Ovary (tissue), 7 donors: ENCODE results near the gene TACSTD2.

DNA sequence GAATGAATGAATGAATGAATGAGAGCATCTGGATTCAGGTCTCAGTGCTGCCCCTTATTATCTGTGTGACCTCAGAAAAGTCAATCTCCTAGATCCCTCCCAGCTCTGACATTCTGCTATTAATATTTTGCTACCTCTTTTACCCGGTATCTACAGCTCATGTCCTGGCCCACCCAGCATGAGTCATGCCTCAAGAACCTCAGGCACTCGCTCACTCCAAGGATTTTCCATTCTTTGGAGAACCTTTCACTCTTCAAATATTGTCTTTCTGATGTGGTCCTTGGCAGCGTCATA lies 213.8 kb upstream of the USP24 start:
- PRO-cap, 7 experiments = no peak in any of the 7 experiments
- RAMPAGE, long total RNA, 2 experiments = no peak in any of the 2 experiments

DNA sequence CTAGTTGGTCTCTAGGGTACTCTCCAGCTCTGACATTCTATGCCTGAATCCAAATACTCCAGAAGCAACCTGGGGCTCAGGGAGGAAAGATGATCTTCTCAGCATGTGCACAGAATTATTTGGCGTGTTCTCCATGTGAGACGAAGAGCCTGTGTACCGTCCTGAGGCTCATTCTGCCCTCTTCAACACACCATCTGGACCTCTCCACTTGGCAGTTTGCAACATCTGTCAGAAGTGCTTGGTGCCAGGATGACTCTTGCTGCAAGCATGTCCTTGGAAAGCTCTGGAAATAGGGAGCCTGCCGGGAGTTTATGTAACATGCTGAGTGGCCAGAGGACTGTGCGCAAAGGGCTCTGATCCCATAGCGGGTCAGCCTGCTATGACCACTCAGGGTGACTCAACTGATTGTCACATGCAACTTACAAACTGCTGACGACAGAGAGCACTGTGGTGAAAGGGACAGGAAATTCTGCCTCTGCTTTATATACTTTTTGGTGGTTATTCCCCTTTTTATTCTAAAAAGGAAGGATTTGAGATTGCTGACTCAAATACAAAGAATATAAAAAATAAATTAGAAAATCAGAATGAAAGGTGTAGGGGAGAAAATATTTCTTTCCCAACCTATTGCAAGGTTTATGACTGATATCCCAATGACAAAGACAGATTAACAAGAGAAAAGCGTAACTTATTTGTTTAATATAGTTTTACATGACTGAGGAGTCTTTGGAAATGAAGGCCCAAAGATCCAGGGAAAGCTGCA lies 228.4 kb upstream of the USP24 start:
- PRO-cap, 7 experiments = peak in 1 of 7 experiments; most common plus-strand start position 316 of the sequence (in 1); most common minus-strand start position 196 of the sequence (in 1)
- RAMPAGE, long total RNA, 2 experiments = no peak in any of the 2 experiments

- PRO-cap, 7 experiments = peak in 2 of 7 experiments; most common plus-strand start chr1:55464141 (in 2); most common minus-strand start chr1:55464029 (in 1)
- RAMPAGE, long total RNA, 2 experiments = no peak in any of the 2 experiments
Observed at GRCh38 chr1:55463561-55464393, 248.6 kb upstream of the USP24 start.

- PRO-cap, 7 experiments = no peak in any of the 7 experiments
- RAMPAGE, long total RNA, 2 experiments = no peak in any of the 2 experiments
Observed at GRCh38 chr1:56200393-56200889, 378.9 kb downstream of the PLPP3 start.

DNA sequence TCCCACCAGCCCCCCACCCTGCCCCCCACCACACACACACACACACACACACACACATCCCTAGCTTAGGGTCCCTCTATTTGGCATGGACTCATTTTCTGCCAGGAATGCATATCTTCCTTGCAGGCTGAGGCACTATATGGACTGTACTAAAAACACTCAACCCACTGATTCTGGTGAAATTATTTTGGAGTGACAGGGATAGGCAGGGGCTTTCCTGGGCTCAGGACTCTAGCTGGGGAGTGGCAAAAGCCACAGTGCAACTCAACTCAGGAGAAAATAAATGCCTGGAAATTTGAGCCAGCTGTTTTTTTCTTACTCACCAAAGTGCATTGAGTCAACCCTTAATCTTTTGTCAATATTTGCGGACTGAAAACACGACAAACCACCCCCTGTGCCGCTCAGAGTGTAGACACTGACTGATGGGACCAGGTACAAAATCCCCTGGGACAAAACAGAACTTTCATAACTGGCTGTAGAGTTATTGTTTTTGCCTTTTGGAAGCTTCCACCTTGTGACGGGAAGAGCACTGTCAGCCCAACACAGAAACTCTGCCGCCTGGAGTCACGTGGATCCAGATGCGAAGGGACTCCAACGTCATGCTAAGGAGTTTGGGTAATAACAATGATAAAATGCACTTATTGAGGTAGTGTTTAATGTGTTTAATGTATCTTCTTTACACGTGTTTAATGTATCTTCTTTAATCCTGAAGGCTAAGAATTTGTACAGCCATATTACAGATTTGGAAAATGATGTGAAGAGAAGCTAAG lies 164.6 kb downstream of the PLPP3 start:
- PRO-cap, 7 experiments = no peak in any of the 7 experiments
- RAMPAGE, long total RNA, 2 experiments = no peak in any of the 2 experiments

DNA sequence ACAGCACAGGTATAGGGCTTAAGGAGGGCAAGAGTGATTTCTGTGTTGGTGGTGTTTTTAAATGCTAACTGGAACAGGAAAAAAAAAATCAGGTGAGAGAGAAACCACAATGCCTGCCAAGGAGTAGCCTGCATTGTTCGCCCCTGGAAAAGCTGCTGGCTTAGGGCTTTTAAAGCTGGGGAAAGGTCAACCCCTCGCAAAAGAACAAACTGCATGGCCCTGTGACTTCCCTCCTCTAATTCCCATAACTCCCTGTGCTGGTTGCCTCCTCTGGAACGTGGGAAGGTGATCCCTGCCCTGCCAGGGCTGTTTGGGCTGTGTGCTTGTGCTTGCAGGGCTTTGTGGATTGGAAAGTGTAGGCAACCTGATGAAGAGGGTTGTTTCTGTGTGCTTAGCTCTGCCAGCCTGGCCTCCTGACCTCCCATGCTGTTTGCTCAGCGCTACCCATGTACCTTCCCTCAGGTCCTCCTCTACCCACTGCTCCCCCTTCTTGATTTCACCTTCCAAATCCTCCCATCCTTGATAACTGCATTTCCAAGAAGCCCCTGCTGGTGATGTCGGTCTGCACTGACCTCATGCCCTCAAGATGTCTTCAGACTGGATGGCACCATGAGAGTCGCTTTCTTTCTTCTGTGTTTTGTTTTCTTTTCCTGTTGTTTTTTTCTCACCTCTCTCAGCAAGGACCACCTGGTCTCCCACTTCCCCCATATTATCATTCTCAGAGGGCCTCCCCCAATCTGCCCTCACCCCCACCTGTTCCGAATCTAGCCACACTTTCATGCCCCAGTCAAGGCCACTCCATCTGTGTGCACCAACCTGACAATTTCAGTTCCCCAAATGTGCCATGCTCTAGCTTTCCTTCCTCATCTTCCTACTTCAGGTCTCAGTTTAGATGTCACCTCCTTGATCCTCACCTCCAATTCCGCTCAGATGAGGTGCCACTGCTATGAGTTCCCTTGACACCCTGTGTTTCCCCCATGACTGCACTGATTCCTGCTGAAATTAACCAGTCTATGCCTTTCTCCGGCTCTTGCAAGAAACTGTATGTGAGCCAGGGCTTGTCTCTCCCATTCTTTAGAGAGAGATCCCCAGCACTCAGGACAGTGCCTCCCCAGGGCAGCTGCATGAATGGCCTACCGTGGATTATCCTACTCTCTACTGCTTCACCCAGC lies 146.5 kb downstream of the PLPP3 start:
- PRO-cap, 7 experiments = no peak in any of the 7 experiments
- RAMPAGE, long total RNA, 2 experiments = no peak in any of the 2 experiments

- PRO-cap, 7 experiments = no peak in any of the 7 experiments
- RAMPAGE, long total RNA, 2 experiments = no peak in any of the 2 experiments
Observed at GRCh38 chr1:56448755-56449535, 130.4 kb downstream of the PLPP3 start.

- PRO-cap, 7 experiments = no peak in any of the 7 experiments
- RAMPAGE, long total RNA, 2 experiments = no peak in any of the 2 experiments
Observed at GRCh38 chr1:56497010-56497427, 82.3 kb downstream of the PLPP3 start.

- PRO-cap, 7 experiments = no peak in any of the 7 experiments
- RAMPAGE, long total RNA, 2 experiments = no peak in any of the 2 experiments
Observed at GRCh38 chr1:56684048-56684642, 39.0 kb downstream of the PRKAA2 start.

- PRO-cap, 7 experiments = no peak in any of the 7 experiments
- RAMPAGE, long total RNA, 2 experiments = no peak in any of the 2 experiments
Observed at GRCh38 chr1:56835626-56836227, 16.5 kb upstream of the FYB2 start.

GRCh38 chr1:56855966-56856462 lies 1.4 kb downstream of the C8A start:
- PRO-cap, 7 experiments = no peak in any of the 7 experiments
- RAMPAGE, long total RNA, 2 experiments = no peak in any of the 2 experiments

- PRO-cap, 7 experiments = no peak in any of the 7 experiments
- RAMPAGE, long total RNA, 2 experiments = no peak in any of the 2 experiments
Observed at GRCh38 chr1:56907748-56908917, 53.5 kb downstream of the C8A start.

DNA sequence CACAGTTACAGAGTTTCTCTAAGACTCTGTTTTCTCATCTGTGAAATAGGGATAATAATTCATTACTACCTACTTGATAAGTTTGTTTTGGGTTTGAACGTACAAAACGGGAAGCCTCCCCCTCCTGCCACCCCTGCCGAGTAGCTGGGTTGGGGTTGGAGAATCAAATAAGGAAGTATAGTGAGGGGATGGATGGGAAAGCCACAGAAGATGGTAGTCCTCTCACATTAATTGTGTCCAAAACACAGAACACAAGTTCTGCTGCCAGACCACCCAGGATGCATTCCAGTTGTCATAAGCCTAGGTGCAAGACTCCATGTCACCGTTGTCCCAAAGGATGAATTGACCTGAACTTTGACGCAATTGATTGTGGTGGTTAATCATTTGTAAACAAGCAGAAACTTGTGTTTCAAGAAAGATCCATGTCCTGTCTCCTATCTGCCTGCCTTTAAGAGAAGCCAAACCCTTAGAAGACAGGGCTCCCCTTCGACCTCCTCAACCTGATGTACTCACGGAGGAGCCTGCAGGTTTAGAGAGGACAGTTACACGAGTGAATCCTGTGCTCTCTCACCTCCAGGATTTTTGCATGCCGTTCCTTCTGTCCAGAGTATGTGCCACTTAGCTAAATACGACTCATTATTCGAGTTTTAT lies 2.0 kb upstream of the C8B start:
- PRO-cap, 7 experiments = no peak in any of the 7 experiments
- RAMPAGE, long total RNA, 2 experiments = no peak in any of the 2 experiments

- PRO-cap, 7 experiments = no peak in any of the 7 experiments
- RAMPAGE, long total RNA, 2 experiments = no peak in any of the 2 experiments
Observed at GRCh38 chr1:57017114-57017761, 51.4 kb upstream of the C8B start.

DNA sequence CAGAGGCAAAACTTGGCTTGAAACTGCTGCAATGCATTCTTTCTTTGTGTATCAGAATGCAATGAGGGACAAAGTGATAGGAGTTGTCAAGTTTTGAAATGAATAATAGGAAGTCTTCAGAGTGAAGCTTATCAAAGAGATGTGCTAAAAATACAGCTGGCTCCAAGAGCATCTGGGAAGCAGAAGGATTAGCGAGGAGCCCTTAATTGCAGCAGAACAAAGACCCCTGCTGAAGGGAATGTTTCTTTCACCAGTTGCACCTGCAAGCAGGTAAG lies 124.2 kb upstream of the C8B start:
- PRO-cap, 7 experiments = no peak in any of the 7 experiments
- RAMPAGE, long total RNA, 2 experiments = no peak in any of the 2 experiments

- PRO-cap, 7 experiments = no peak in any of the 7 experiments
- RAMPAGE, long total RNA, 2 experiments = no peak in any of the 2 experiments
Observed at GRCh38 chr1:57816609-57817041, 392.8 kb upstream of the DAB1 start.

GRCh38 chr1:57957421-57957923 lies 533.6 kb upstream of the DAB1 start:
- PRO-cap, 7 experiments = no peak in any of the 7 experiments
- RAMPAGE, long total RNA, 2 experiments = no peak in any of the 2 experiments

DNA sequence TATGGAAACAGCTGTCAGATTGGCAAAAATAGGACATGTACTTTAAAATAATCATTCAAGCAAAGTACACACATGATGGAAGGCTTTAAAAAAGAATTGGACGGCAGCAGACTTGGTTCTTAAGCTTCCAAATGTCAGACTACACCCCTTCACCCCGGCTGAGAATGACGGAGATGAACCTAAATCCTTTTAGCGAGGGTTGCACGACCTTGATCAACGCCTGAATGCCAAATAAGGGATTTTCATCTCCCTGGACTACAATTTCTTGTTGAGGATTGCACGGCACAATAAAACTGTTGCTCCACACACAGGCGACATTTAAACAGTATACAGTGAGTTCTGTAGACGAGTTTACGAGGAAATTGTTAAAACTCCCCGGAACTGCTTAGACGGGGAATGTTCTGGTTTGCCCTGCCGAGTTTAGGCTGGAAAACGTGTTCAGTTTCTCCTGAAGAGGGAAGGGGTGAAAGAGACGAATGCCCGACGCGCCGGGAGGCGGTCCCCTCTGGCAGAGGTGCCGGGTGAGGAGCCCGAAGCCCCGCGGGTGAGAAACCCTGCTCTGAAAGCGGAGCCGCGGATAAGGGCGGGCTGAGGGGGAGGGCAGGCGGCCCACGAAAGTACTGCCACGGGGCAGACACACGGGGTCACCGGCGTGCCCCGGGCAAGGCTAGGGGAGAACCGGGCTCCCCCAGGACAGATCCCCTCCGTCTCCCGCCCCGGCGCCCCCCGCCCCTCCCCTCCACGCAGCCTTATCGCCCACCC lies 568 bp downstream of the OMA1 start:
- PRO-cap, 7 experiments = peak in 7 of 7 experiments; most common plus-strand start position 597 of the sequence (in 5); most common minus-strand start position 507 of the sequence (in 6)
- RAMPAGE, long total RNA, 2 experiments = no peak in any of the 2 experiments

DNA sequence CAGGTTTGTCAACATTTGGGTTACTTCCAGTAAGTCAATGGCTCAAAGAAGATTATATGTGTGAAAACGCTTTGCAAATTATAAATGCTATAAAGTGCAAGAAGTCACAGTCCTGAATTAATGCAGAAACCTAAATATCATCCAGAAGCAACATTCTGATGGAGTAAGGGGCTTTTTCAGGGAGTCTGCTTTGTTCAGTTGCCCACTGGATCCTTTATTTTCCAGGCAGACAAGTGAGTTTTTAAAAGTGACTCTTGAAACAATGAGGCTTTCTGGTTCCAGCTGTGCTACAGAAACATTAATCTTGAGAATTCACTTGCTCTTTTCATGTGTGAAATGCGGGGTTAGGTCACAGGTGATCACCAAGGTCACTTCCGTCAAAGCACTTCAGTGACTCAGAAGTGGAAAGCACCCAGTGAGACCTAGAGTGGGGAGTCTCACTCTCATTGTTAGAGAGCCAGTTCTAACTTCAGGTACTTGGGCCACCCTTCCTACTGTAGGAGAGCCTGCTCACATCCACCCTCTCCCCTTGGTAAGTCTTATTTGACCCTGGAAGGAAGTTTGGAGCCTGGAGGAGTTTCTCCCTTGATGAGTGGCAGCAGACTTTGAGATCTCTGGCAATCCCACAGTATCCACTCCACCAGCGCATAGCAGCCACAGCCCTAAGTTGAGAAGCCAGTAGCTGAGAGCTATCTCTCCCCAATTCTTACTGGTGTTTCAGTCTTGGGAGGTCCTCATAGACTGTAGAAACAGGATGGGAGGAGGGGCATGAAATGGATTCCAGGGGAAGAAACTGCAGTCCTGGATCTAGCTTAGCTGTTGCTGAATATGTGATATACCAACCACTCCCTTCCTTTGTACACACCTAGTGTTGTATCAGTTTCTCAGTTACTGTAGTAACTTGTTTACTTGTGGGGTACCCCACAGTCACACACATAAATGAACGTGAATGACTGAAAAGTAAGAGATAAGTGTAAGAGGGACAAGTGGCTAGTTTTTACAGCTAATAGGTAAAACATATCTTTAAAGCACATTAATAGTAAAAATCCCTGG lies 3.2 kb downstream of the TACSTD2 start:
- PRO-cap, 7 experiments = no peak in any of the 7 experiments
- RAMPAGE, long total RNA, 2 experiments = no peak in any of the 2 experiments

- PRO-cap, 7 experiments = peak in 3 of 7 experiments; most common plus-strand start chr1:58576933 (in 3); most common minus-strand start chr1:58577252 (in 2)
- RAMPAGE, long total RNA, 2 experiments = start-site peak on the plus strand in 1 of 2 experiments, at chr1:58577454-58577499 at its widest, 9 reads per replicate
Observed at GRCh38 chr1:58576843-58577725, at the start of gene TACSTD2. TACSTD2 (minus strand) TSS chr1:58577252.